Thoracic aorta (tissue), 1 donor: Measurements from ENCODE around the gene RALGDS.

- RAMPAGE, long total RNA: no peak
Observed at GRCh38 chr9:132350738-132351198, 4.0 kb downstream of the SETX start.

GRCh38 chr9:132383430-132384003, 23.1 kb downstream of the TTF1 start:
- RAMPAGE, long total RNA: no peak

DNA sequence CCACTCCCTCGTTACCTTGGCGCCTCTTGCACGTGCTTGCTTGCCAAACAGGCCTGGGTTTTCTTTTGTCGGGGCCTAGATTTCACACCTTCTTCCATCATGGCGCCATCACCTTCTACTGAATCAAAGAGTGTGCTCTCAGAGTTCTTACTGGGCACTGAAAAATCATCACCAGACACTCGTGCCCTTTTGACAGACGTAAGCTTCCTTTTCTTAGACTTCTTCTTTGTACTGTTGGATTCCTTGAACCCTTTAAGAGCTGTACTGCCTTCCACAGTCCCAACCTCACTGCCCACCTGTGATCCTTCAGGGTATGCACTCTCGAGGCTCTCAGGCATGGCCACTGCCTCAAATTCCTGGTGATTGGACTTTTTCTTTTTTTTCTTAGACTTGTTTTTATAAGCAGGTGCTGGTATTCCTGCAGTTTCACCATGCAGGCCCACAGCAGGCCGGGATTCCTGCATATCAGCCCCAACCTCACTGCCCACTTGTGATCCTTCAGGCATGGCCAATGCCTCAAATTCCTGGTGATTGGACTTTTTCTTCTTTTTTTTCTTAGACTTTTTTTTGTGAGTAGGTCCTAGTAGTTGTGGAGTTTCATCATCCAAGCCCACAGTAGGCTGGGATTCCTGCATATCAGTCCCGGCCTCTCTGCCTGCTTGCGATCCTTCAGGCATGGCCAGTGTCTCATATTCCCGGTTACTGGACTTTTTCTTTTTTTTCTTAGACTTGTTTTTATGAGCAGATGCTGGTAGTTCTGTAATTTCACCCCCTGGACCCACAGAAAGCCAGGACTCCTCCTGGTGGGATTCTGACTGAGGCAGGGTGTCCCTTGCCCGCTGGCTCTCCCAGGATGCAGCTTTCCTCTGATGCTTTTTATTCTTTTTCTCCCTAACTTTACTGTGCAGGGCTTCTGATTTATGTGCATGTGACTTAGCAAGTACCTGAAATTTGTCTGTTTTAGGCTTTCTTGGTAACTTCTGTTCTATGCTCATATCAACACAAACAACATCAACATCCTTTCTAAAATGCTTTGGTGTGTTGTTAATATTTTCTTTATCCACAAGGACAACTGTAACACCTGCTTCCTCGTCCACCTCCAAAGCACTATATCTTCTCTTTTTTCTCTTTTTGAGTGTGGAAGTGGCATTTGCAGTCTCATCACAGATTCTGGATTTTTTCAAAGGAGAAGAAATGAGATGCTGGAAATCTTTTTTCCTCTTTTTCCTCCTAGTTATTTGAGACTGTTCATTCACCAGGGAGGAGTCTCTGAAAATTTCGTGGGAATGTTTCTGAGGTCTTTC, 4.7 kb downstream of the TTF1 start:
- RAMPAGE, long total RNA: no peak

DNA sequence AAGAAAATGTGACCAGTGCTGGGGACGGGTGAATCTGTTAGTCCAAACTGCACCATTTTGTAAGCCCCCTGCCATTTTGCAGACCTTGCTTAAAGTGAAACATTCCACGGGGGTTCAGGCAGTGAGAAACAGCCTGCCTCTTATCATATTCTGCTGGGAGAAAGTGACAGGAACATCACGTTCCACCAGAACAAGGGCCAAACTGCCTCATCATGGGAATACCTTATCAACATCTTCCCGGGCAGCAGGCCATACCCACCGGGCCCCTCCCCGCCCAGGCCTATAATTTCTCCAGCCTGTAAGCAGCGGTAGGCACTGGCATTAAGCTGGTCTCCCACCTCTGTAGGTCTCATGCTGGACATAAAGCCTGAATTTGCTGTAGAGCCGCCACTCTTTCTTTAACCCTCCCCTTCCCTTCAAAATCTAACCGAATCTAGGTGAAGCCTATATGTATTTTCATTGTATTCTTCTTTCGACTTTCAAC, 1.5 kb upstream of the CFAP77 start:
- RAMPAGE, long total RNA: no peak

GRCh38 chr9:132799950-132800376, 78.1 kb downstream of the AK8 start:
- RAMPAGE, long total RNA: no peak

GRCh38 chr9:132856935-132857437, 21.1 kb downstream of the AK8 start:
- RAMPAGE, long total RNA: no peak

GRCh38 chr9:133066725-133067527, 5.1 kb downstream of the CEL start:
- RAMPAGE, long total RNA: no peak

- RAMPAGE, long total RNA: no peak
Observed at GRCh38 chr9:133102702-133103140, 18.3 kb downstream of the RALGDS start.

- RAMPAGE, long total RNA: no peak
Observed at GRCh38 chr9:133118798-133119558, 2.1 kb downstream of the RALGDS start.

DNA sequence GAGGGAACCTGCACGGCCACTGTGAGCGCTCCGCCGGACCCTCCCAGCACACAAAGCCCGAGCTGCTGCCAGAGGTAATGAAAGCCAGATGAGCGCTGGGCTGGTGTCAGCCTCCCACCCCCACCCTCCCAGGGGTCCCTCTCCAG, 1.6 kb downstream of the RALGDS start:
- RAMPAGE, long total RNA: no peak

DNA sequence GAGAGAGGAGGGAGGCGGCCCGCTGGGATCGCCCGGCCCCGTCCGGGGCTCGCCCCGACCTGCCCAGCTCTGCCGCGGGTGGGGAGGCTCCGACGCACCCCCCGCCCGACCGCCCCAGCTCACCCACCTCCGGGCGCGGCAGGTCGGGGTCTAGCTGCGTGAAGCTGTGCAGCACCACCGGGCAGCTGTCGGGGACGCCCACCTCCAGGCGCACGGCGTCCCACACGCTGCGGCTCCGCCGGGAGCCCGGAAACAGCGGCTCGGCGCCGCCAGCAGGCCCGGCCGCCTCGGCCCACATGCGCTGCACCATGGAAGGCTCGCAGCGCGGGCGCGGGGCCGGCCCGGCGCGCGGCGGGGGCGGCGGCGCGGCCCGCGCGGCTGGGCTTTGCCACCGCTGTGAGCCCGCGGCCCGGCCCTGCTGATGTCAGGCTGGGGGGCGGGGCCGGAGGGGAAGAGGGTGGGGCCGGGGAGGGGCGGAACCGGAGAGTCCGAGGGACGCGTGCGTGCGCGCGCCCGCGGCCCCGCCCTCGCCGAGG, at the start of gene RALGDS:
Gene RALGDS (minus strand): TSS at position 396 of the 536 bp plus-strand sequence.
- RAMPAGE, long total RNA: no peak

DNA sequence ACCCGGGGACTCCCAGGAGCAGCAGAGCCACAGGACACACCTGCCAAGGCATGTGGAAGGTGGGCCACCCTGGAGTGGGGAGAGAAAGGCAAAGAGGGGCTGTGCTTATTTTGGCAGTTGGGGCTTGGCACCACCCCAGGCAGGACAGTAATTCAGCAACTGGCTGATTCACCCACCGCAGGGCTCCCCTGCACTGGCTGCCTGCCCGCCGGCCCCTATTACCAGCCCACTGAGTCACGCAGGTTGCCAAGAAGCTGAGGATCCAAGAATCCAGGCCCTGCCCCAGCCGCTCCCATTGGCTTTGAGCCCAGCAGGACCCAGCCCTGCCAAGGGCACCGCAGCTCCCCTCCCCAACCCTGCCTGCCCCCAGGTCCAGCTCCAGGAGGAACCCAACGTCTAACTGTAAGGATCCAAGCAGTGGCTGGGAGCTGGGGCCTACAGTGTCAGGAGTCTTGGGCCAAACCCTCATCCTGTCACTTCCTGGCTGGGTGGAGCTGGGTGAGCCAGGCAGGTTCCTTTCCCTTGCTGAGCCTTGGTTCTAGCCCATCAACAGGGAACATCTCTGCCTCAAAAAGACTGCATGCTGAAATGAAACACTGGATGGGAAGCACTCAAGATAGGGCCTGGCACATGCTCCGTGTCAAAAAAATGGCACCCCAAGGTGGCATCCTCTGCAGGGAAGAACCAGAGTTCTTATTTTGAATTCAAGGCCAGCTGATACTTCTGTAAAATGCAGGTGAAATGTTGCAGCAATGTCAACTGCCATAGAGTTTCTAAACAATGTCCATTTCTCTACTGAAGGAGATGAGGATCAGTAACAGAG, 14.4 kb upstream of the RALGDS start:
- RAMPAGE, long total RNA: no peak

- RAMPAGE, long total RNA: no peak
Observed at GRCh38 chr9:133143198-133143764, 20.4 kb downstream of the GBGT1 start.

GRCh38 chr9:133147181-133148316, 16.2 kb downstream of the GBGT1 start:
- RAMPAGE, long total RNA: no peak

GRCh38 chr9:133154915-133155667, 8.6 kb downstream of the GBGT1 start:
- RAMPAGE, long total RNA: no peak

GRCh38 chr9:133339457-133340134, 3.6 kb upstream of the SURF6 start:
- RAMPAGE, long total RNA: no peak

- RAMPAGE, long total RNA: no peak
Observed at GRCh38 chr9:133350688-133351492, 2.9 kb downstream of the RPL7A start.

- RAMPAGE, long total RNA: no peak
Observed at GRCh38 chr9:133354333-133355227, 1.7 kb downstream of the SURF1 start.

DNA sequence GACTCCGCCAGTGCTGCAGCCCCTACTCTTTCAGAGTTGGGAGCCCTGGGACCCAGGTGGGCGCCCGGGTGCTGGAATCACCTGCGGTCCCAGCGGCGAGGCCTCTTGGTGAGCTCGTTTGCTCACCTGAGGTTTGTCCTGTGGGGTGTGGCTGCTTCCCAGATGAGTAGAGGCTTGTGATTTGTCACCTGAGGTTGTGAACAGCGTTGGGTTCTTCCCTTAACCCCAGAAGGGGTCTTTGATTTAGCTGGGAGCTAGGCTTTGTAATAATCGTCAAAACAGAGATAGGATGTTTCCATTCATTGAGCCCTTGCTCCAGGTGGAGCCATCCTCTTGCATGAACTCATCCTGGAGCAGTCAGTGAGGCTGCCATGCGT, 765 bp downstream of the SURF2 start:
- RAMPAGE, long total RNA: no peak

- RAMPAGE, long total RNA: no peak
Observed at GRCh38 chr9:133406071-133406562, 11.7 kb downstream of the REXO4 start.